Metastatic Liver Carcinoma in the Lung (tissue), 2 donors: ENCODE measurements around a stretch of chr4.

DNA sequence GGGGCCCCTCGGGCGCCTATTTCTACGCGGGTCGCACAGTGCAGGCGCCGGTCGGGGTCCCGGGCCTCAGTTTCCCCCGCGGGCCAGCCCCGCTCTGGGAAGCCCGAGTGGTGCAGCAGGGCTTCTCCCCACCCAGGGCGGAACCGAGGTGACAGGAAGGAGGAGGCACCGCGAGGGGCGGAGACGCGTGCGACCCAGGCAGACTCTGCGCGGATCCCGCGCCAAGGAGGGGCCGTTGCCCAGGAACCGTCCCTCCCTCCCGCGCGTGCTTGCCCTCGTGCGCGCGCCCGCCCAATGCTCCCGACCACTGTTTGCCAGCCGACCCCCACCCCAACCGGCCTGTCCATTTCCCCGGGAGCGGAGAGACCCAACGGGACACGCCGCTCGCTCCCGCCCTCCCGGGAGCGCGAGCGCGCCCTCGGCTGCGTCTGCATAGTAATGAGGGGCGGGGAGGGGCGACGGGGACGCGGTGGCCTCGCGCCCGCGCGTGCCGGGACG is 331 bp upstream of the CPEB2 start:
- PRO-cap, 2 experiments, result peak in 2 of 2 experiments; most common minus-strand start position 96 of the sequence (in 2)

GRCh38 chr4:15003898-15004531 is 1.7 kb downstream of the CPEB2 start:
- PRO-cap, 2 experiments, result peak in 1 of 2 experiments; most common plus-strand start chr4:15004464 (in 1); most common minus-strand start chr4:15004323 (in 1)

DNA sequence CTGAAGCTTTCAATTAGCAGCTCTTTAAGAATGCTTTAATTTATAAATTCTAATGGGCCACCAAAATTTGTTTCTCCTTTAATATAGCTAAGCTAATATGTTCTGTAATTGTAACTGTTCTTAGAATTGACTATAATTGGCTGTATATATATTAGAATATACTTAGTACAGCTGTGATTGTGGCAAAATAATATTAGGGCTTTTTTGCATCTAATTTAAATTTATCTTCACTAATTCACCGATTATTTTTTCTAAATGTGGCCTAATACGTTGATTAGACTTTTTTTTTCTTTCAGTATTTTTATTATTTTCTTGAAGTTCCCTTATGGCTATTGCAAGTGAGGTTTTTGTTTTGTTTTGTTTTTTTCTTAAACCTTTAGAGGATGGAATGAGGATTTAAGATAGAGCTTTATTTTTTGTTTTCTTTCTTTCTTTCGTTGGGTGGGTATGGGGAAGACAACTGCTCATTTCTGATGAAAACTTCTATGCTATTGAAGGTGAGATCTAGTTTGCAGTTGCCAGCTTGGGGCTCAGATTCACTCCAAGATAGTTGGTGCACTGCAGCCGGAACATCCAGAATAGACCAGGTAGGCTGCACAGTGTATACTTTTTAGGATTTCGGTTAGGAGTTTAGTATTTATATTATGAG is 5.7 kb downstream of the CPEB2 start:
- PRO-cap, 2 experiments, result no peak in any of the 2 experiments

DNA sequence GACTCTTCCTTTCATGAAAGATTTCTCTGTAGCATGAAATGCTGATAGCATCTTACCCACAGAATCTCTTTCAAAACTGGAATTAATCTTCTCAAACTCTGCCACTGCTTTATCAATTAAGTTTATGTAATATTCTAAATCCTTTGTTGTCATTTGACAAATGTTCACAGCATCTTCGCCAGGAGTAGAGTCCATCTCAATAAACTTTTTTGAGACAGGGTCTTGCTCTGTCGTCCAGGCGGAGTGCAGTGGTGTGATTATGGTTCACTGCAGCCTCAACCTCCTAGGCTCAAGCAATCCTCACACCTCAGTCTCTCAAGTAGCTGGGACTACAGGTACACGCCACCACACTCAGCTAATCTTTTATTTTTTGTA is 52.8 kb downstream of the FBXL5 start:
- PRO-cap, 2 experiments, result no peak in any of the 2 experiments

DNA sequence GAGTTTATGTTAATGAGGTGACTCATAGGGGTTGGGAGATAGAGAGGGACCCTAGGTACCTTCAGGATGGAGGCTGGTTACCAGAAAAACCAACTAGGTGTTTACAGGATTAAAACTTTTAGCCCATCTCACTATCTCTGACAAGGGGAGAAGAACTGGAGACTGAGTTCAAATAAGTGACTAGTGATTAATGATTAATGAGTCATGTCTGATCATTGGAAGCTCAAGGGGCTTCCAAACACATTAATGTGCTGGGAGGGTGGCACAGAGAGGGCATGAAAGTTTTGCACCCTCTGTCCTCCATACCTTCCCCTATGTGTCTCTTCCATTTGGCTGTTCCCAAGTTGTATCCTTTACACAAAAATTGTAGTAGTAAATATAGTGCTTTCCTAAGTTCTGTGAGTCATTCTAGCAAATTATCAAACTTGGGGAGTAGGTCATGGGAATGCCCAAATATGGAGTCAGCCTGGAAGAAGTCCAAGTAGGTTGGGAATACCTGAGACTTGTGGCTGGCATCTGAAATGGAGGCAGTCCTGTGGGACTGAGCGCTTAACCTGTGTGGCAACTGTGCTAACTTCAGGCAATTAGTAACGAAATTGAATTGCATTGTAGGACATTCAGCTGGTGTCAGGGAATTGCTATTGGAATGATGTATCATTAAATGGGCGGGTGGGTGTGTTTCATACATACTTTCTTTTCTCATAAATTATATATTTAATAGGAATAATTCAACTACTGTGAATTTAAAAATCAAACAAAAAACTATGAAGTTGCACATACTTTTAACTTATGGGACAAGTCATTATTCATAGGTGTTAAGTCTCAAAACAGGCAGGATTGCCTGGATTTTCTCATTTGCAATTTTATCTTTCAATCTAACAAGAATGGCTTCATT is 4.0 kb upstream of the FAM200B start:
- PRO-cap, 2 experiments, result peak in 1 of 2 experiments; most common plus-strand start position 501 of the sequence (in 1); most common minus-strand start position 350 of the sequence (in 1)

- PRO-cap, 2 experiments, result no peak in any of the 2 experiments
These were observed 11.9 kb downstream of the BST1 start for GRCh38 chr4:15714768-15715097.

- PRO-cap, 2 experiments, result no peak in any of the 2 experiments
These were observed 31.0 kb downstream of the CD38 start for GRCh38 chr4:15809021-15809536.

- PRO-cap, 2 experiments, result no peak in any of the 2 experiments
These were observed 49.6 kb downstream of the PROM1 start for GRCh38 chr4:16033903-16034979.

GRCh38 chr4:16161654-16162647 is 64.3 kb downstream of the TAPT1 start:
- PRO-cap, 2 experiments, result no peak in any of the 2 experiments

- PRO-cap, 2 experiments, result no peak in any of the 2 experiments
These were observed 225.5 kb downstream of the LDB2 start for GRCh38 chr4:16672852-16673444.

GRCh38 chr4:16883683-16884260 is 14.7 kb downstream of the LDB2 start:
- PRO-cap, 2 experiments, result no peak in any of the 2 experiments

GRCh38 chr4:17490550-17491163 is 21.2 kb downstream of the QDPR start:
- PRO-cap, 2 experiments, result no peak in any of the 2 experiments

GRCh38 chr4:17583276-17583963 is 6.4 kb downstream of the LAP3 start:
- PRO-cap, 2 experiments, result no peak in any of the 2 experiments

- PRO-cap, 2 experiments, result no peak in any of the 2 experiments
These were observed 55.4 kb downstream of the NCAPG start for GRCh38 chr4:17866140-17866570.

- PRO-cap, 2 experiments, result no peak in any of the 2 experiments
These were observed 796.5 kb upstream of the SLIT2 start for GRCh38 chr4:19455163-19455713.

DNA sequence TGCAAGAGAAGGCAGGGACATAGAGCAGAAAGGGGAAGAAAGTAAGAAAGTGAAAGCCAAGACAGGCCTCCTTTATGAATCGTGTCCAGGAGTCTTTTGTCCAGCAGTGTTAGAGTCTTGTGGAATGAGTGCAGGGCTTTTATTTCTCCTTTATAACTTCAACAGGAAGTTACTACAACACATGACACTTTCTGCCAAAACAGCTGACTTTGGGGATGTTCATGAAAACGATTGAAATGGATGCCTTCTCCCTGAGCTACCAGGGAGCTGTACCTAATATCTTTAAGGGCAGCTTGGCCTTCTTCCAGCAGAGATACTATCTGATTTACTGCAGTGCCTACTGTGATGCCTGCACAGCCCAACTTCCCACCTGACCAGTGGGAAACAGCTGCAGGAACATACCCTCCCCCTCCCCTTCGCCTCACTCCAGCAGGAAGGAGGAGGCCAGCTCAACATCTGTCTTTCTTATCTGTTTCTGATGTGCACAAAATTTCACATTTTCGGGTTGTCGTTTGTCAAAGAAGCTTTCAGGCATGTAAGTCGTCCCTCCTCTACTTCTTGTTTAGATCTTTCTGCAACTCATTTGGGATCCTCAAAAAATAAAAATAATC is 557.6 kb upstream of the SLIT2 start:
- PRO-cap, 2 experiments, result no peak in any of the 2 experiments

- PRO-cap, 2 experiments, result no peak in any of the 2 experiments
These were observed 43.2 kb downstream of the PACRGL start for GRCh38 chr4:20743362-20743910.

- PRO-cap, 2 experiments, result no peak in any of the 2 experiments
These were observed 73.0 kb downstream of the ADGRA3 start for GRCh38 chr4:22442862-22443370.

GRCh38 chr4:22490759-22491033 is 25.2 kb downstream of the ADGRA3 start:
- PRO-cap, 2 experiments, result no peak in any of the 2 experiments

DNA sequence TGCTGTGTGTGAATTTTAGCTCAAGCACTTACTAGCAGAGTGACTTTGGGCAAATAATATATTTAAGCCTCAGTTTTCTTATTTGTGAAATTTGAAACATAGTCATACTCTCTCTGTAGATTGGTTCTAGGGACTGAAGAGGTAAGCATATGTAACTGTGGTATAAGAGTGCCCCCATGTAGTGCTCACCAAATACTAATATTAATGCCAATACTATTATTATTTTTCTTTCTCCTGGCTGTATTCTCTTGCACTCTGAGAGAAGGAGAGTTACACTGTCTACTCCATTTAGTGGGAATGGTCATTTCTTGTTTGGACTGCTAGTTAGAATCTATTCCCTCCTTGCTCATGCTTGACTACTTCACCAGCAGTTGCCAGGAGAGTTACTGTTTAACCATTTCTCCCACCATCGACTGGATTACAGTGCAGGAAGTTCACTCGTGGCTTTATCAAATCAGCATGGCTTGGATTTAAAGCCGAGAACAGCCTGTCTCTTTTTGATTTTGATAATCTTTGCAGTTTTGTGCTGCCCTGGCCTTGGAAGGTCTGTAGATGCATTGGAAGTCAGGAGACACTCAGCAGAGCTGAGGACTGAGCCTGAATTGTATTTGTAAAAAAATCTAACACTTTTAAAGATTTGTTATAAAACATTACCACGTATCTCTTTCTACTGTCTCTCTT is 180.0 kb upstream of the ADGRA3 start:
- PRO-cap, 2 experiments, result no peak in any of the 2 experiments